Cardiac ventricle fibroblast (primary cell): ENCODE measurements around a stretch of chr2.

DNA sequence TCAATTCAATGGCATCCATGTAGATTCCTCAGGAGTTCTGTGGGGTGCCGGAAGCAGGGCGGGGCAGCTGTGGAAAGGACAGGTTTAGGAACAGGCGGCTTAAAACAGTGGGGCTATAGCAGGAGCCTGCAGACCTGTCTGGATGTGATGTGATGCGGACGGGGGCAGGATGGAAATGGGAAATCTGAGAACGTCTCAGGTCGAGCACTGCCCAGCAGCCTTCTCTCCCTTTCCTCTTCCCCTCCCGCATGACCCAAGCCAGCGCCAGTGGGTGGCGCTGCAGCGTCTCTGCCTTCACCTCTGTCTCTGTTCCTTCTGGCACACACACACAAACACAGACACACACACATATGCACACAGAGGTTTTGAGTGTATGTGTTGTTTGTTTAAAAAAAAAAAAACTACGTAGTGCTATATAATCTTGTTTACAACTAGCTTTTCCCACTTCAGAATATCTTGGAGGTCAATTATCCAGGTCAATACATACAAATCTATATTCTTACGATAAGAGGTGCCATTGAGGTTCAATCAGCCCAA lies 59.7 kb upstream of the C2orf50 start:
- RAMPAGE, long total RNA, result no peak

DNA sequence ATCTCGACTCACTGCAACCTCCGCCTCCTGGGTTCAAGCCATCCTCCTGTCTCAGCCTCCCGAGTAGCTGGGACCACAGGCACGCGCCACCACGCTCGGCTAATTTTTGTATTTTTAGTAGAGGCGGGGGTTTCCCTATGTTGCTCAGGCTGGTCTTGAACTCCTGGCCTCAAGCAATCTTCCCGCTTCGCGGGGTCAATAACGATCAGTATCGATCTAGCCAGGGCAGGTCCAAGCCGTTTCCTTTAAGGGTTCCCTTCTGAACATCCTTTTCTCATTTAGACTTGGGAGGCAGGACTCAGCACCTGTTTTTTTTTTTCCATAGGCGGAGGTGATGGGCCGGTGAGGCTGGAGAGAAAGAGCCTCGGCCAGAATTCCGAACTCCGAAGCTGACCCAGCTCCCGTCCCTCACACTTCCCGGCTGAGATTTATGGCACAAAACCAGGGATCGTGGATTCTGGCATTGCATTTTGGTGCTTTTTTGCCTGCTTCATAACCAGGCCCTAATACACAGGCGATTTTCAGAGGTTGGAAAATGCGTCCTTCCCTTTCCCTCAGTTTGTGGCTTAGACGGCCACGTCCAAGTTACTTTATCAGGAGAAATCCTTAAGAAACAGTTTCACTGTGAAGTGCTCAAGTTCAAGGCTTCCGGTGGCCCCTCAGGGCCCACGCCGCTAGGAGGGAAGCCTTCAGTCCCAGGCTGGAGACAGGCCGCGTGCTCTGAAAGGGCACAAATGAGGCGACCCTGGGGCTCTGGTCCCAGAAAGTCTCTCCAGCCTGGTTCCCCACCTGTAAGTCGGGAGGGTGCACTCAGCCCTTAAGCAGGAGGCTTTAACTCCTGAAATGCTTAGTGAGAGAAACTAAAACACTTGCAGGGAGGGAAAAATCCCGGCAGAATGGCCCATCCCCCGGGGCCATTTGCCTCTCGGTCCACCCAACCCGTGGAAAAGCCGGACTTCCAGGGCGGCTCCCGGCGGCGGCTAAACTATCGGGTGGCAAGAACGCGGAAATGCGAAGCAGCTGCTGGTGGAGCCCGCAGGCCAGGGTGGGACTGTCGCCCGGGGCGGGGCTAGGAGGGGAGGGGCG lies 883 bp upstream of the SLC66A3 start:
- RAMPAGE, long total RNA, result no peak

- RAMPAGE, long total RNA, result no peak
Observed at GRCh38 chr2:11211424-11211990, 56.2 kb downstream of the SLC66A3 start.

DNA sequence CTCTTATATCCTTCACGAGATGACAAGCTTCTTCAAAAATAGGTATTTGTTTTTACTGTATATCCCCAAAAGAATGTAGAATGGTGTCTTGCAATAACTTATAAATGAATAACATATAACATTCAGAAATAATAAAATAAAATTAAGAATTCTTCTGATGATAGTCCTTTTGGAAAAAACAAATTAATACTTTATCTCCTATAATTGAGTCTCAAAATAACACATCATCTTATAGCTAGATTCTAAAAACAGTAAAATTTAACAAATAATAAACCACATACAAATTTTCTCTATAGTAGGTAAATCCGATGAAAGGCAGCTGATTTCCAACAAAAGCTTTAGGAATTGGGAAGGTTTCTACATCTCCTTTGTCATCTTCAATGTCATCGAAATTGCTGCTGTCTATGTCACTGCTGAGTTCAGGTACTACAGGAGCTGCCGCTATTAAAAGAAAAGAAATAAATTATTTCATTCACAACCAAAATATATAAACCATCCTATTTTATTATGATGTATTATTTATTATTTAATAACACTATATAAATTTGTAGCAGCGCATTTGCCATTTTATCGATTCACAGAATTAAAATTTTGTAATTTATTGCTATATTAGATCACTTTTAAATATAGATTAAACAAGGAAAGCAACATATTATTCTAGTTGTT lies 65.8 kb downstream of the SLC66A3 start:
- RAMPAGE, long total RNA, result no peak

DNA sequence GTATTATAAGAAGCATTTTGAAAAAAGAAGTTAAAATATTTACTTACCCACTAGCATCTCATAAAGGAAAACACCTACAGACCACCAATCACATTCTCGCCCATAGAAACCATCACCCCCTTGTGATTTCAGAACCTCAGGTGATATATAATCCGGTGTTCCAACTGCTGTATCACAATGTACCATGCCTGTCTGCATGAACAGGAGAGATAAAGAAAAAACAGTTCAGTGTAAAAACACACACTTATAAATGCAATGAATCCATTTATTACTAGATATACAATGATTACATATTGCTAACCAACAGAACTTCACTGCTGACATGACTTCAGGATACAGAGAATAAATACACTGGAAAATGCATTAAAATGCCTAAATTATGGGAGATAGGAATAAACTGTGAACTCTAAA lies 71.9 kb downstream of the SLC66A3 start:
- RAMPAGE, long total RNA, result no peak

- RAMPAGE, long total RNA, result no peak
Observed at GRCh38 chr2:11375863-11376230, 31.4 kb upstream of the ROCK2 start.

GRCh38 chr2:11403720-11404183 lies 59.3 kb upstream of the ROCK2 start:
- RAMPAGE, long total RNA, result no peak

GRCh38 chr2:11478875-11479110 lies 12.8 kb upstream of the E2F6 start:
- RAMPAGE, long total RNA, result no peak

DNA sequence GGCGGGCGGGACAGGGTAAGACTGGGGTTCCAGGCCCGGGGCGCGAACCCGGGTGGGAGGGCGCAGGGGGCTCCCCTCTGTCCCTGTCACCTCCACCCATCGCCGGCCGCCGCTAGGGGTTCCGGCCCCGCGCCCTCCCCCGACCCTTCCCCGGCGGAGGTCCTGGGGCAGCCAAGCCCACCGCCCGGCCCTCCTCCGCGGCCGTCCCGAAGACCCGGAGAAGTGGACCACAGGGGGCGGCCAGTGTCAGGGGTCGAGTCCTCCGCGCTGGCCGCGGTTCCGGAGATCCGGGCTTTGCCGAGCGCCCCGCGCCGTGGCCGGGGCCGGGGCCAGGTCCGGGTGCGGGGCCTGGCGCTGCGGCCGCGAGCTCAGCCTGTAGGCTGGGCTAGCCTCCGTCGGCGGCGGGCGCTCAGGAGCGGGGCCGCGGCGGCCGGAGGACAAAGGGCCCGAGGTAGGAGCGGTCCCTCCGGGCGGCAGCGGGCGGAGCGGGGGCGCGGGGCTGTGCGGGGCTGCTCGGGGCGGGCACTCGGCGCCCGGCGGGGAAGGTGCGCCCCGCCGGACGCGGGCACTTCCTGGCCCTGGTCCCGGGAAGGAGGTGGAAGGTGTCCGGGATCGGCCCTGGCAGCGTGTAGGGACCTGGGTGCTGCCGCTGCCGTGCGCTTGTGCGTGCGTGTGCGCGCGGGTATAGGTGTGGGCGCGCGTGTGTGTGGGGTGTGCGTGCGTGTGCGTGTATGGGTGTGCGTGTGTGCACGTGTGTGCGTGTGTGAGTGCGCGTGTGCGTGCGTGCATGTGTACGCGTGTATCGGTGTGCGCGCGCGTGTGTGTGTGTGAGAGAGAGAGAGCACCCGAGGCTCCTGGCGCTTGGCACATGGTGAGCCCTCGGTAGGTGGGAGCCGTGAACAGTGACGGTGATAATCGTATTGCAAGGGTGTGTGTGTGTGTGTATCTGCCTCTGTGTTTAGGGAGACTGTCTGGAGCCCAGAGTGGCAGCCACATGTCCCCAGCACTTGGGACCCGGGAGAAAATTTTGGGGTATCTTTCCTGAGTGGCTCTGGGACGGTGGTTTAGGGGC lies 16.9 kb upstream of the E2F6 start:
- RAMPAGE, long total RNA, result no peak

GRCh38 chr2:11496257-11496708 lies 30.3 kb upstream of the E2F6 start:
- RAMPAGE, long total RNA, result no peak

DNA sequence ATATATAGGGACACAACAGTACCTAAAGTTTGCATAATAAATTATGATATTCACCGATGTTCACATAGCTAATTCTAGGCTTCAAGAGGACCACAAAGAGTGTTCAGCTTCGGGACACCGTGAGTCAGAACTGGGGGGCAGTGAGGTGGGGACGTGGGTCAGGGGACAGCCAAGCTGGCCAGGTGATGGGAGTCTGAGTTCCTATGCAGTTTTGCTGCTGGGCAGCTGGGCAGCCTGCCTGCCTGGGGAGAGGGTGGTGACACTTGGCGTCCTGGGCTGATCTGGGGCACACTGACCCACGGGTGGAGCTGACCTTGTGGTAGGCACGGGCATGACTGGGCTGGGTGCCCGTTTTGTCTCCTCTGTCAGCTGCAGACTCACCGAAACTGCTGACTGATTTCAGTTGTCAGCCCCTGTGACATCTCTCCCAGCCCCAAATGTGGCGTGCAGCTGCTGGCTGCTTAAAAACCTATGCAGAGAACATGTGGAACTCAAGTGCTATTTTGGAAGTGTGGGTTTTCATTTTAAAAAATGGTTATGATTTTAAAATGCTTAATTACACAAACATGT lies 32.6 kb upstream of the E2F6 start:
- RAMPAGE, long total RNA, result no peak

DNA sequence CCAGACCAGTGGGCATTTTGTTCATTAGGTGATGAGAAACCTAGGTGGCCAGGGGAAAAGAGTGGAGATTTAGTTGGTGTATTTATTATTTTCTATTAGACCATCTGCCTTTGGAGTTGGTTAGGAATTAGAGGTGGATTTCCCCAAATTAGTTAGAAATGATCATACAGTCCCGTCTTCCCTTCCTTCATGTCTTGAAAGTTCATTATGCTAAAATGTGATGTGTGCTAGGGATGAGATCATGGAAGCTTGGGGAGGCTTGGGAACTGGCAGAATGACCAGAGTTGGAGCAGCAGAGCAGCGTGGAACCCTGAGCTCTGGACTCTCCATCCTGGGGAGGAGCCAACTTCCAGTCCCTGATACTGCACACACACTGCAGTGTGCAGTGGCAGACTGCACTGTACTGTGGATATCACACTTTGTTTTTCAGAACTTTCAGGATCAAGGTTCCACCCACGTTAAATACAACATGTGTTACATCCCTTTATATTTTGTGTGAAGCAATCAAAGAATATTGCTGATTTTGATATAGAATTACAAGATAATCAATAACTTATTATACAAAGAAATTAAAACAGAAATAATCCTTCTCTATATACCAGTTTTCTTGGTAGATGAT lies 27.3 kb upstream of the GREB1 start:
- RAMPAGE, long total RNA, result no peak

DNA sequence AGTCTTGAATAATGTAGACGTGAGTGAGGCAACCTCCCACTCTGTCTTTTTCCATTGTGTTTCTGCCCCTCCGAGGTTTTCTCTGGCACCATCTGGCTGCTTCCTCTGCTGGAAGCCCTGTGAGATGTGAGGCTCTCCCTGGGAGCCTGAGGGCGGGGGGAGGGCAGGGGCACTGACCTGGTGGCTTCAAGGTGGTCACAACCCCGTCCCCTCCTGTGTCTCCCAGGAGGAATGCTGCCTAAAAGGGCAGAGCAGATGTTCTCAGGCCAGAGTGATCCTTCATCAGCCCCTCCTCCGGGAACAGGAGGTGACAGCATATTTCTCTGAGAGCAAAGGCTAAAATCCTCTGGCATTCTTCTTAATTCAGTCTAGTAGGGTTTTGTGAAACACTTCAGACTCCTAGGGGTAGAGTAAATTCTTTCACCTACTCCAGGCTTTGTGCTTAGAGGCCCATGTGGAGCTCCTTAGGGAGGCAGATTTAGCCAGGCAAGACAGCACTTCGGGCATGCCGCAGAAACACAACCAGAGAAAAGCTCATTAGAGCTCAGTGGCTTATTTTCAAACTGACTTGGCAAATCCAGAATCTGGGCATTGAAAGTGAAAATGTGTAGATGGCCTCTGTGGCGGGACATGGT lies 18.3 kb upstream of the GREB1 start:
- RAMPAGE, long total RNA, result no peak

DNA sequence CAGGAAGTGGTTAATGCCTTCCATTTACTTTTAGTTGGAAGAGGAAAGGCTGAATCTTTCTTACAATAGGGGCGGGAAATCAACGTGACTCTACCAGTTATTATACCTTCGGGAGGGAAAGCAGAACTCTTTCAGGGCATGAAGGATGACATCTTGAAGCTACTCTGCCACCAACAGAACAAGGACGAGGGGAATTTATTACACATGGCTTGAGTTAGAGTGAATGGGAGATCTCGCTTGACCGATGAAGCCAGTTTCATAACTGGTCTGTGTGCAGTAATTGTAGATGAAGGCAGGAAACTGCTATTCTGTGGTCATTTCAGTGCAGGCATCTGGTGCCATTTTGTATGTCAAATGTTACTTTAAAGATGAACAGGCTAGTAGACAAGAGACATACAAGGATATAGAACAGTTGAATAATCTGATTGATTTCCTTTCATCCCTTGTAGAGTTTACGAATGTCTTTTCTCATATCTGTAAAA lies 20.5 kb downstream of the GREB1 start:
- RAMPAGE, long total RNA, result no peak

- RAMPAGE, long total RNA, result no peak
Observed at GRCh38 chr2:11555951-11556815, 22.3 kb downstream of the GREB1 start.

DNA sequence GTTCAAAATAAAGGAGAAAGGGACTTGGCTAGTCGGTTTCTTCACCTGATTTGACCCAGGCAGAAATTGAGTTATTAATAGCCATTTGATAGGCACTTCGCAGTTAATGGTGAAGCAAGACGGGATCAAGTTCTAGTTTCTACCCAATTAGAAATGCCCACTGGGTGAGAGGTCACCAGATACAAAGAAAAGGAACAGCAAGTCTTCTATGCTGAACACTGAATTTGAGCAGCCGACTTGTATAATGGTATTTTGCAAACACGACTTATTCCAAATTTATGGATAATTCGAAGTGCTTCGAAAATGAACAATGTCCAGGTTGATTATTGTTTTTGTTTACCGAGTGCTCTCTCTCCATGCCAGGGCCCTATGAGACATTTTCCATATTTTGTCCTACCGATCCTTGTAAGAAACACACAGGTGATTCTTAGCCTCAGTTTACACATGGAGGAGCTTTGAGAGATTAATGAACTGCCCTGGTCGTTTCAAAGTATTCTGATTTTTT lies 18.8 kb upstream of the NTSR2 start:
- RAMPAGE, long total RNA, result no peak

- RAMPAGE, long total RNA, result no peak
Observed at GRCh38 chr2:11773719-11774453, 27.5 kb downstream of the LPIN1 start.

- RAMPAGE, long total RNA, result no peak
Observed at GRCh38 chr2:11829573-11830689, 83.5 kb downstream of the LPIN1 start.

DNA sequence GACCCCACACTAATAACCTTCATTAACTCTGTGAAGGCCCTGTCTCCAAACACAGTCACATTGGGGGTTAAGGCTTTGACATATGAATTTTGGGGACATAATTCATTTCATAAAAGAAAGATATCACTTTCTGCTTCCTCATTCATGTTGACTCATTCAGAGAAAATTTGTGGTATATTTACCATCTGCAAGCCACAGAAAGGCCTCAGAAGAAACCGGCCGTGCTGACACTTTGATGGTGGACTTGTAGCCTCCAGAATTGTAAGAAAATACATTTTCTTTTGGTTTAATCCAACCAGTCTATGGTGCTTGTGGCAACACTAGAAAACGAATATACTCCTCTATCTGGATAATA lies 262.3 kb downstream of the LPIN1 start:
- RAMPAGE, long total RNA, result no peak

- RAMPAGE, long total RNA, result no peak
Observed at GRCh38 chr2:12665256-12665673, 51.5 kb upstream of the TRIB2 start.